Non-pigmented ciliary epithelial cell (primary cell): ENCODE measurements around a stretch of chr7.

DNA sequence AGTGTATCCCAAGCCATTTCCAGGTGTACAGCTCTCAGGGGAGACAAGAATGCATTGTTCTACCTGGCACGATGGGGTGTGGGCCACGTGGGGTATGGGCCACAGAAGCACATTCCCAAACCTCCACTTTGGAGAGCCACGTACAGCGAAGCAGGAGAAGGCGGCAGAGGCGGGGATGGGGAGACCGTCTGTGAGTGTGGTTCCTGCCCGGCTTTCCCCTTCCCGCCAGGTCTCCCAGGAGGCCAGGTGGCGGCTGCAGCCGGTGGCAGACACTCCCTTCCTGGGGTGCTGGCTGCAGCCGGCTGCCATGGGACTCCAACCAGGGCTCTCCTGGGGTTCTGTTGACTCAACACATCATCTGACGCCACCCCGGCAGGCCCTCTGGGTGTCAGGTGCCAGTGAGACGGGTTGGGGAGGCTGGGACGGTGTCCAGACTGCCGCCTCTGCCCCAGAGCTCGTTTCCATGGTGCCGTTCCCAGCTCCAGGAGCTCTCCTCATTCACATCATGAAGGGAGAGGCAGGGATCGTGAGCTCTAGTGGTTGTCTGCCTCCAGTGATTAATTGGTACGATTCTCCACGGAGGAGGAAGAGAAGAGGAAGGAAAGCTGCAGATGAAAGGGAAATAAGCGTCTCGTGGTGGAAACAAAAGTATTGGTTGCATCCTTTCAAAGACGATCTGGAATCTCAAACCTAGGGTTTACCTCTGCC lies 169.9 kb upstream of the RHEB start:
- RRBS = 35% methylated on average over 7 of the region's 25 CpGs

GRCh38 chr7:151715549-151716538 lies 161.1 kb downstream of the PRKAG2 start:
- RRBS = no CpG with 5 or more reads among the region's 21 CpGs

- RRBS = no CpG with 5 or more reads among the region's 7 CpGs
These were observed 159.5 kb downstream of the PRKAG2 start for GRCh38 chr7:151717288-151717846.

DNA sequence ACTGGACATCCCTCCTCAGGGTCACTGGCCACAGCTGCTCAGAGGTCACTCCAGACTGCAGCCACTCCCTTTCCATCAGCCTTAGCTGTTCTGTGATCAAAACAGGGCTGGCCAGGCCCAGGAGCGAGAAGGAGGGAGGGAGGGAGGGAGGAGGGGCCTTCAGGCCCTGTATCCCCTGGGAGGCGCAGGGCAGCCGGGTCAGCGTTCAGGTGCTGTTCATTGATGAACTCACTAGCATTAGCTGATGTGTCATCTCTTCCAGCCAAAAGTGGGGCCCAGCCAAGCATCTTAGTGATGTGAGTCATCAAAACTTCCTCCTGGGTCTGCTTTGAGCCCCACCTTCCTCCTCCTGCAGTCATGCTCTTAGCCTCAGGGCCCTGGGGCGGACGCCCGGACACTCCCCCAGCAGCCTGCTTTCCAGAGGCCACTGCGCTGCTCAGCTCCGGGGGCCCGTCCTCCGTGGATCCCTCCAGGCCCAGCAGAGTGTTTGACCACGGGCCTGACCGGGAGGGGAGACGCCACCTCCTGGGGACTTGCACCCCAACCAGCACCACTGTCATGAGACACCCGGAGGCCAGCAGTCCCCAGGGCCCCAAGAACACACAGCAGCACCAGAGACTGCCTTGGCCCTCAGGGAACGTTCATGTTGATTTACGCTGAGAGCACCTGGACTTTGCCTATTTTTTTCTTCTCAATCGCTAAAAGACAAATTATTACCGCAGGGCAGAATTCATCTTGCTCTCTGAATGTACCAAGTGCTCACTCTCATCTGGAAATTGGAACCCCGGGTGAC lies 149.1 kb downstream of the PRKAG2 start:
- RRBS = 7% methylated on average over 9 of the region's 20 CpGs

DNA sequence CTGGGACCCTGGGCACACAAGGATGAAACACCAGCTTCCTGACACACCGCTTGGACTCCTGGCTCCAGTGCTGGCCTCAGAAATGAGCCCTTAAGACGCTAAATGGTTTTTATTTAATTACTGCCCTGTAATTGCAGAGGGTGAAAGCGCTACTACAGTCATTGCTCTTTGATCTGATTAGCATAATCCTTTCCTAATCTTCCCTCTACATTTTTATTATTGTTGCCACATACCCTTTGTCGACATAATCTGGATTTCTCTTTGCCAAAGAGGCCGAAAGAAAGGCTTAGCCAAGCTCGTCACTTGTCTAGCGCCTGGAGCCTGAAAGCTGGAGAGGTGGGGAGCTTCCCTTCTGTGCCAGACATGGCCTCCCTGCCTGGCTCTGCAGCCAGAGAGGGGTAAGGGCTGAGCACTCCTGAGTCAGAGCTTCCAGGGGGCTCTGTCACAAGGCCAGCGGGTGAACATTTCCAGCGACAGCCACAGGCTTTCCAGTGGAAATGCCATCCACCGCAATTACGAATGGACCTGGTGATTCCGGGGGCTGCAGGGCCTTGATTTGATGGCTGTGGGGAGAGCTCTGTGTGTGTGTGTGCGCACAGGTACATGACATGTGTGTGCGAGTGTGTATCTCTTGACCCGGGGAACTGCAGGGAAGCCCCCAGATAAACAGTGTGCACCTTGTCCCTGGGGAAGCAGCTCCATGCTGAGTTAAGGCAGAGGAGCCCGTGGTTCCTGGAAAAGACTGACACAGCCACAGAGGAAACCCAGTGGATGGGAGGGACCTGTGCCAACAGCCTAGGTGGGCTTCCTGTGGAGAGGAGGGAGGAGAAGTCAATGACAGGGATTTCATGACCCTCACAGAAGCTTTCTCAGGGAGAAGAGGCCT lies 145.7 kb downstream of the PRKAG2 start:
- RRBS = 48% methylated on average over 3 of the region's 16 CpGs

DNA sequence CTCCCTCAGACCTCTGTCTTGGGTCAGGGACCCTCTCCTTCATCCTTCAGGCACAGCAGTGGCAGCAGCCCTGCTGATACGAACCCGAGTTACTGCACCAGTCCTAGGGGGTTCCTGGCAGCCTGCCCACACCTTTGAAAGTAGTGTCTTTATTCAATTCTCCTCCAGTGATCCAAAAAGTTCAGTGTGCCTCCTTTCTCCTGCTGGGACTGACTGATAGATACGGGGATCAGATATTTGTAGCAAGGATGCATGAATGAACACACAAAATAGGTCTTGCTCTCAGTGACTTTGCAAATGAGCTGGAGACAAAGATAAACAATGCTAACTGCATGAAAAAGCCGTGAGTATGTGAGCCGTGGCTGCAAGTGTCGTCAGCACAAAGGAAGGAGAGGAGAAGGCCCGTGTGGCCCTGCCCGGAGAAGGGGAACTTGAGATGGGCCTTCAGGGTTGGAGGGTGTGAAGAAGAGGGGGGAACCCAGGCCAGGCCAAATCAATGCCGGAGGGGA lies 136.5 kb downstream of the PRKAG2 start:
- RRBS = 19% methylated on average over 2 of the region's 9 CpGs

DNA sequence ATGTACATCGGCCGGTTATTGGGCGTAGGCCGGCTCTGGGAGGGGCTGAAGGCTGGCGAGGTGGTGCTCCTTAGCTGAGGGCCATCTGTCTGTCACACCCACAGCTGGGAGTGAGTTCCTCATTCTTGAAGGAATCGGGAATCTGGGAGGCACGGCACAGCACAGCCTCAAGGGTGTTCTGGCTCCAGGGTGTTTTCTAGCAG lies 121.9 kb downstream of the PRKAG2 start:
- RRBS = 90% methylated on average over 2 of the region's 7 CpGs

DNA sequence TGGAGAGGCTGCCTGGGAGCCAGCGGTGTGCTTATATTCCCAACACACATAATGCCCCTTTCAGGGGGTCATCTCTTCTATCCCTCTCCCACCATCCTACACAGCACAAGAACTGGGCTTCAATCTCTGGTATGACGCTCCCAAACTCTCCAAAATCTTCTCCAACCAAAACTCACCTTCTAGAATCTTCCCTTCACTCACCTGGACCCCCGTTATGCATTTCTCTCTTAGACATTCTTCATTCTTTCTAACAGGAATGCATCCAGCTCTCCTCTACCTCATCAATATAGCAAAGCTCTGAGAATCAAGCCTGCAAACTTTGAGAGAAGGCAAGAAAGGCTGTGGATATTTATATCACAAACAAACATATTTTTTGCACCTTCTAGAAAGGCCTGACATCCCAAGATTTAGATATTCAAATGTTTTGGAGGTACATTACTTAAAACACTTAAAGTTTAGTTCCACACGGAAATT lies 104.7 kb downstream of the PRKAG2 start:
- RRBS = no CpG with 5 or more reads among the region's 4 CpGs

- RRBS = no CpG with 5 or more reads among the region's 19 CpGs
These were observed 70.6 kb downstream of the PRKAG2 start for GRCh38 chr7:151806089-151806939.

DNA sequence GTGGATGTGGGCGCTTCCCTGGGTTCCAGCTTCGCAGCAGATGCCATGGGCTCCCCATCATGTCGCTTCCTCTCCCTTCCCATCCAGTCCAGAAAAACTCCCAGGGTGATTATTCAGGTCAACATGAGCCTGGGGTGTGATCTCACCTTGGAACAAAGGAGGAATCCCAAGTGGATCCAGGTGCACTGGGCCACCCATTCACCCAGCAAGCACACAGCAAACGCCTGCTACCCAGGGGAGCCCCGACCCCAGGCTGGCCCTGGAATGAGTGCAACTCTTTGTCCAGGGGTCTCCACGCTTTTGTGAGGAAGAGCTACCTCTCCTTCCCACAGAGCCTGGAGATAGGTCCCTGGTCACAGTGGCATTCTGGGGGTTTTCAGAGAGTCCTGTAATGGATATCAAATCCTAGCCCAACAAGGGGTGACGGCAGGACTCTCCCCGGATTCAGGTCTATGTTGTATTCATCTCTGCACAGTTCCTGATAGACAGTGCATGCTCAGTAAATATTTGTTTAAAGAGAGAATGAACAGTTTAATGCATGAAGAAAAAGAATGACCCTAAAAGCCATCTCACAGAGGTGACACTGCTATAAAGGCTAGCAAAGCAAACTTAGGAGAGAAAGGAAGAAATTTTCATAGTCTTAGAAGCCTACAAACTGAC lies 48.9 kb downstream of the PRKAG2 start:
- RRBS = no CpG with 5 or more reads among the region's 8 CpGs

DNA sequence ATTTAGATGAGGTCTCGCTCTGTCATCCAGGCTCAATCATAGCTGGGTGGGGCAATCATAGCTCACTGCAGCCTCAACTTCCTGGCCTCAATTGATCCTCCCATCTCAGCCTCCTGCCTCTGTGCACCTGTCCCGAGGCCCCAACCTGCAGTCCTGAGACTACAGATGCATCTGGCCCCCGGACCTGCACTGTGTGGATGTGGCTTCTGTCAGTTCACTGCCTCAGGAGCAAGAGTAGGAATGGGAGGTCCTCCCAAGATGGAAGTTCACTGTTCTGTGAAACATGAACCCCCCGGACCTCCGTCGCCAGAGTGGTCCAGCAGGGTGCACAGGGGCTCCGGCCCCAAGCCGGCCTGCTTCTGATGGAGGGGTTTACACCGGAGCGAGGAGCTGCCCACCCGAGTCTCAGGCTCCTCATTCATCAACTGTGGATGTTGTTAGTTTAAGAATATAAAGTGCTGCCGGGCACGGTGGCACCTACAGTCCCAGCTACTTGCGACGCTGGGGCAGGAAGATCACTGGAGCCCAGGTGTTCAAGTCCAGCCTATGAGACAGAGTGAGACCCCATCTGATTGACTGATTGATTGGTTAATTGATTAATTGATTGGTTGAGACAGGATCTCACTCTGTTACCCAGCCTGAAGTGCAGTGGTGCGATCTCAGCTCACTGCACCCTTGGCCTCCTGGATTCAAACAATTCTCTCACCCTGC lies 36.4 kb downstream of the PRKAG2 start:
- RRBS = 87% methylated on average over 8 of the region's 16 CpGs

GRCh38 chr7:151850570-151850819 lies 26.4 kb downstream of the PRKAG2 start:
- RRBS = no CpG with 5 or more reads among the region's 7 CpGs

GRCh38 chr7:151855178-151855625 lies 21.7 kb downstream of the PRKAG2 start:
- RRBS = no CpG with 5 or more reads among the region's 10 CpGs

- RRBS = no CpG with 5 or more reads among the region's 13 CpGs
These were observed 7.9 kb downstream of the PRKAG2 start for GRCh38 chr7:151868887-151869608.

DNA sequence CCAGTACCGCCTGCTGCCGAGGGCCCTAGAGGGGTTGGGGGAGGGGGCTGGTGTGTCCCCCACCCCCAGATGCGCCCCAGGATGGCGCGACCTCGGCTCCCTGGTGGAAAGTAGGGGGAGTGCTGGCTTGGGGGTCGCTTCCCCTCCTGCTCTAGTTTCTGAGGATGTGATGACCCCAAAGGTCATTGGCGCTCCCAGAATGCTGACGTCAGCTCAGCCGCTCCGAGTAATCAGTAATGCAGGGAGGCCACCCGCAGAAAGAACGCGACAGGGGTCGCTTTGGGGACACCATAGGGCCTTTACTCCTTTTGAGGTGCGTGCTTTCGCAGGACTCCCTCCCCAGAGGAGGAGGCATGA lies 1.1 kb upstream of the PRKAG2 start:
- RRBS = no CpG with 5 or more reads among the region's 17 CpGs

DNA sequence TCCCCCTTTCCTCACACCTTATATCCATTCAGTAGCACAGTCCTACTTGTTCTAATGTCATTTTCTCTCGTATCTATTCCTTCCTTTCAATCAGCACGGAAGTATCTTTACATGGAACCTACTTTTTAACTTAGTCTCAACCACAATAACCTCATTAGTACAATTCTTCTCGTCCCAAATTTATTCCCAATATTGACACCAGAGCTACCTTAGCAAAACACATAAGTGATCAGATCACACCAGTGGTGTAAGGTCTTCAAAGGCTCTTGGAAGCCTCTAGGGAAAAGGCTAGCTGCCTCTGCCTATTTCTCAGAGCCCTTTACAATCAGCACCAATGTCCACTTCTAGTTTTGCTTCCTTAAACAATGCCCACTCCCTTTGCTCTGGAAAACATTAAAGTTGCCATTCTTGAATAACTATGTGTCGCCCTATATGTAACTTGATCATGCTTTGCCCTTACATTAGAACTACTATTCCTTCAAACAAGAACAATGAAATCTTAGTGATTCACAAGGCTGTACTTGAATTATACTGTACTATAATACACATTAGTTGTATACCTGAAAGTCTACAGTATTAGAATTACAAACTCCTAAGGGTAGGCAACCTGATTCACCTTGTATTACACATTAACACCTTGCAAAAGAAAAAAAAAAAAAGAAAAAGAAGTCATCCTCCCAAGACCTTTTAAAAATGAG lies 166.1 kb downstream of the GALNT11 start:
- RRBS = no CpG with 5 or more reads among the region's 4 CpGs

DNA sequence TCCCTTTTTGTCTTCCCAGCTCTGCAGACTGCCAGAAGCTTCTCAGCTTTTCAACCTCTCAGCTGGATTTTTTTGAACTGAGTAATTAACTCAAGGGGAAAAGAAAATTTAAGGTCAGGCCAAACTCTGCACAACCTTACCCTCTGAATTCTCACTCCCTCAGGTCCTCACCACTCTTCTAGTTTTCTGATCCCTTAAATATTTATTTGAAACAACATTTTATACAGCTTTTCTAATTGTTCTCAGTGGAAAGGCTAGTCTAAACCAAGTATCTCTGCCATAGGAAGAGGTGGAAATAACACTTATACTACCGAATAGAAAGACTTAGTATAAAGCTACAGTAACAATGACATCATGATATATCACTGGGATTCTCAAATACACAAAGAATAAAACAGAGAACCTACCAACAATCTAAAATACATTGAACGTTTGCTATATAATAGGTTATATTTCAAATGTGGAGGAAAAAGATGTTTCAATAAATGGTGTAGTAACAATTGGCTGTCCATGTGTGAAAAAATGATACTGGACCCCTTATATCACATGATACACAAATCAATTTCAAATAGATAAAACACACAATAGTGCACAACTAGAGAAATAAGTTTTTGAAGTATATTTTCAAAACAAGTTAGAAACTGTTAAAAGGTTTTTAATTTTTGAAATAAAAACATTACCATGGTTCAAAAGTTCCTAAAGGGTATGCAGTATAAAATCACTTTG lies 142.9 kb downstream of the KMT2C start:
- RRBS = no CpG with 5 or more reads among the region's 2 CpGs

DNA sequence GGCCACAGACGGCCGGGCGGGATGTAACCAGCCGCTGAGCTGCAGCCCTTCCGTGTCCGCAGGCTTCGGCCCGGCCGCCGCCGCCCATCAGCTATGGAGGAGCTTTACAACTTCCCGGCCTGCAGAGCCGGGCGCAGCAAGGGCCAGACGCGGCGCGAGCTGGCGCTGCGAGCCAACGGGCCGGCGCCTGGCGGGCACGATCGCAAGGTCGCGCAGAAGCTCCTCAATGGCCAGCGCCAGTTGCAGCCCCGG lies 69.1 kb downstream of the KMT2C start:
- RRBS = 23% methylated on average over 24 of the region's 30 CpGs

GRCh38 chr7:152434149-152434822 lies 1.5 kb downstream of the KMT2C start:
- RRBS = no CpG with 5 or more reads among the region's 23 CpGs

DNA sequence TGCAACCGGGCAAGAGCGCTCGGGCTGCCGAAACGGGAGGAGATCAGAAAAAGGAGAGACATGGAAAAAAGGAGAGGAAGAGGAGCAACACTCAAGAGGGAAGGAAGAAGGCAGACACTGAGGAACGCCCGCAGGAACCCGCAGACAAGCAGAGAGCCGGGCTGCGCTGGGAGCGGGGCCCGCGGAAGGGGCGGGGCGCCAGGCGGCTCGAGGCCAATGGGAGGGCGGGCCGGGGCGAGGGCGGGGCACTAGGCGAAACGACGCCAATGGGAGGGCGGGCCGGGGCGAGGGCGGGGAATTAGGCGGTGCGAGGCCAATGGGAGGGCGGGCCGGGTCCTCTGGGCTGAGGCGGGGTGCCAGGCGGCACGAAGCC lies 27.7 kb upstream of the KMT2C start:
- RRBS = 2% methylated on average over 24 of the region's 35 CpGs